ENCODE measurements around a stretch of chr5.

GRCh38 chr5:95884017-95884610, 61.6 kb upstream of the GLRX start:
- RAMPAGE, long total RNA = no peak
- RRBS = no CpG with 5 or more reads among the region's 9 CpGs

DNA sequence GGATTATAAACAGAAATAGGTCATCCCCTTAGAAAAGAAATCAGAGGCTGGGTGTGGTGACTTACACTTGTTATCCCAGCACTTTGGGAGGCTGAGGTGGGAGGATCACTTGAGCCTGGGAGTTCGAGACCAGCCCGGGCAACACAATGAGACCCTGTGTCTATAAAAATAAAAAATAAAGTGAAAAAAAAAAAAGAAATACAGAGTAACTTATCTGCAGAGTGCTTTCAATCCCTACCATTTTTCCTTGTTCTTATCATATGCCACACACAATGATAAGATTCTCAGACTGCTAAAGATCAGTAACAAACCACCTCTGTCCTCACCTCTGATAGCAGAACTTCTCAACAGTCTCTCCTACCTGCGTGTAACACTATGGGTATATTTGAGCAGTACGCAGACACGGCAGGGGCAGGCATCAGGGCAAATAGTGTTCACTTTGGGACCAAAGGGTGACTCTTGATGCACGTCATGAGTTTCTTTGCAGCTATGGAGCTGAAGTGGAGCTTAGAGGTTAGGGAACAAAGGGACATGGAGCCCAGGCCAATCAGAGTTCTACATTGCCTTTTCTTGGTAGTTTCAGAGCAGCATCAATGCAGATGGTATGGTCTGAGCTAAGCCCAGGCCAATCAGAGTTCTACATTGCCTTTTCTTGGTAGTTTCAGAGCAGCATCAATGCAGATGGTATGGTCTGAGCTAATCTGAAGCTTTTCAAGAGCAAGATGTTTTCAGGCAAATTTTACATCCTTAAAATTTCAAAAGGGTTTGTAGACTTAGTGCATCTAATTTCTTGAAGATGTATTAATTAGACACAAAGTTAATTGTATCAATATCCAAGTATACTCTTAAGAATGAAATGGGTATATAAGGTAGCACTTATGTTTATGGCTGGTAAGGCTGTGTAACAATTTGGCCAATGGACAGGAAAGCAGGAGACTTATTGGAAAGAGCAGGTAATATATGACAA, 38.3 kb downstream of the ELL2 start:
- RAMPAGE, long total RNA = no peak
- RRBS = no CpG with 5 or more reads among the region's 6 CpGs

DNA sequence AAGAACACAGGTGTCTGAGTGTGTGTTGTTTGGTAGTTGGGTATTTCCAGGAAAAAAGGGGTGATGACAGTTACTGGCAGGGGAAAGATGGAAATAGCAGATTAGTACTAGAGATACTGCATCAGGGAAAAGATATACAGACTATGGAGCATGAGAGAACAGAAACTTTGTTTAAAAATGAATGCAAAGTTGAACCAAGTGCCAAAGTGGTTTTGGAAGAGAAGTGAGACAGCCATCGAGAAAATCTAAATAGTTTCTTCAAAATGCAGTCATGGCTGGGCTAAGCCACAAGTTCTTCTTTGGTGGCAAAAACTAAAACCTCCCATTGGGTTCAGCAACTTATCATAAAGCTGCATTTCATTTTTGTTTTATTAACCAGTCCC, 33.6 kb downstream of the ELL2 start:
- RAMPAGE, long total RNA = no peak
- RRBS = no CpG with 5 or more reads among the region's 1 CpG

DNA sequence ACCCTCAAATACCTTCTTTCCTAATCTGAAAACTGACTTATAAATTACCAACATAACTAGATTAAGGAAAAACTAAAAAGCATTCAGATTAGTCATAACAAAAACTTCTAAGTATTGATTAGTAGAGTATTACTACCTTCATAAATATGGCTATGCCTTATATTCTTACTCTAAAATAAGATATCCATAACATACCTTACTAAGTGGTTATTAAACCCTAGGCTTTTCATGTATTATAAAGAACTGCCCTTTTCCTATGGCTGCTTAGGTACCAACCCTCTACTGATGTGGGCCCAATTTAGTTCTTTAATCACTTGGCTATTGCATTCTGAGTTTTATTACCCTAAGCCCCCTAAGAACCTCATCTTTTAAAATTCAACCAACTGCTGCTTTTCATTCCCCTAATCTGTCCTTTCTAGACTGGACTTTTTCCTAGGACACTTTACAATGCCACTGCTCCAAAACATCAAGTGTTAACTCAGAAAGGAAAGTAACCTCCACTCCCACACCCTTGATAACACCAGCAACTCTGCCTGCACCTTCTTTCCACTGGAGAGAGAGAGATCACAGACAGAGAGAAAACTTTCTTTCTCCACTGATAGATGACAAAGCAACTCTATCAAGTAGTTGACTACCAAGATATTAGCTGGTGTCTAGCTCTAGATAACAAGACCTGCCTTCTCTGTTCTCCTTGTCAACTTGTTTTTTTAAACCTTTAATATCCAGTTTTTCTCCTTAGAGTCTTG, 27.4 kb downstream of the ELL2 start:
- RAMPAGE, long total RNA = no peak

GRCh38 chr5:95961942-95962607, 424 bp upstream of the ELL2 start:
- RAMPAGE, long total RNA = no peak
- RRBS = no CpG with 5 or more reads among the region's 34 CpGs

- RAMPAGE, long total RNA = no peak
- RRBS = no CpG with 5 or more reads among the region's 3 CpGs
Measured at GRCh38 chr5:96053114-96053869, 91.6 kb upstream of the ELL2 start.

DNA sequence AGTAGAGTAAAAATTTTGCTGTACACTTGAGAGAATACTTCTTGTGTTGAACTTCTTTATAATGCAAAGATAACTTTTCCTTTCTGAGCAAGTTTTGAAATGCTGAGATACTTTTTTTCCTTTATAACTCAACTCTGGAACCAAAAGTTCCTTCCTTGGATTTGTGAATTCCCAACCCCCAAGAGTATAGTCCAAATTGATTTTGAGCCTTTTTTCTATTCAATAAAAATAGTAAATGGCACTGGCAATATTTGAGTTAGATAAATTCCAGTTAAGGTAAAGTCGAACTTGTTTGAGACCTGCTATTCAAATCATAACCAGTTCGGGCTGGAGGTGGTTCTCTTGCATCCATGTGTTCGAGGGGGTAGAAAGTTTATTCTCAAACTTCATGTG, 160.6 kb upstream of the ELL2 start:
- RAMPAGE, long total RNA = no peak
- RRBS = no CpG with 5 or more reads among the region's 3 CpGs

GRCh38 chr5:96332149-96332493, 100.9 kb downstream of the PCSK1 start:
- RAMPAGE, long total RNA = no peak
- RRBS = no CpG with 5 or more reads among the region's 3 CpGs

DNA sequence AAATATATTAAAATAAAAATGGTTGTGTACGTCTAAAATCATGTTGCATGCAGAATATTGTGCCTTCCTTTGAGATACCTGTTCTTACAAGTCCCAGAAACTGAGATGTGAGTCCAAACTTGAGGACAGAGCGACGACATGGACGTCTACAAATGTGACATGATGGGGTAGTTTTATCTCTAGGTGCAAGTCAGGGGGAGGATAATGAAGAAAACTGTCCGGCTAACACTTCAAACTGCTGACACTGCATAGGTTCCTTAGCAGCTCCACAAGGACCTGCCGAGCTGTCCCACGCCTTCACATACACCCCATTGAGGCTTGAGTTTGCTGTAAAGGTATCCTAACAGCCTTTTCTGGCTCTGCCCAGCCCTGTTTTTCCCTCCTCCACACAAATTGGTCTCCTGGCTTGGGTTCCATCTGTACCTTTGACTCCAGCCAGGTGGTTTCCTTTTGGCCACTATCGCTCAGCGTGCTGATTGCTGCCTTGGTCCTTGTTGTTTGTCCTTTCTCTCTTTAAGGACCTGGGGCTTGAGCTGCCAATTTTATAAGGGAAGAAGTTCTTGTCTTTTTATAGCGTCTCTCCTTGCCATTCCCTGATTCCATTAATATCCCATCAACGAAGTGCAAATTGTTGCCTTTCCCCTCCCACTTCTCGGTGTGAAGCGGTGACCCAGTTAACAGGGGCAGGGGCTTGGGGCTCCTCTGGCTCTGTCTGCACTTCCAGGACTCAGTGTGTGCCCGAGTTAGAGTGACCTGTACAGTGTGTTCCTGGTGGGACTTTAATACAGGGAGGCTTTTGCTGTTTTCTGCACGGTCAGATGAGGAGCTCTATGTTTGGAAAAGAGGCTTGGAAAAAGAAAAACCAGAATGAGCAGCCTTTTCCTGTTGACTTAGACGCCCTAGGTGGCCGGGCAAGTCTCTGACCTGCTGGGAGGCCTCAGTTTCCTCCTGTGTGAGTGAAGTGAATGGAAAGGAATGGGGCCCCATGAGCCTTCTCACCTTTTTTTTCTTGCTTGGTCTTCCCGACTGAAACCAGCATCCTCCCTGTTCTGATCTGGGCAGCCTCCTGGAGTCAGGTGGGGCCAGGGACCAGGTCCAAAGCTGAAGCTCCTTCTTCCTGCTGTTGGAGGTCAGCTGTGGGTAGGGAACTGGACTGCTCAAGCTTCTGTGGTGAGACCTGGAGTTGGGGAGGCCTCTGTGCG, 100.2 kb downstream of the PCSK1 start:
- RAMPAGE, long total RNA = no peak
- RRBS = no CpG with 5 or more reads among the region's 19 CpGs

GRCh38 chr5:96714888-96715386, 52.8 kb downstream of the CAST start:
- RAMPAGE, long total RNA = no peak
- RRBS = no CpG with 5 or more reads among the region's 3 CpGs

DNA sequence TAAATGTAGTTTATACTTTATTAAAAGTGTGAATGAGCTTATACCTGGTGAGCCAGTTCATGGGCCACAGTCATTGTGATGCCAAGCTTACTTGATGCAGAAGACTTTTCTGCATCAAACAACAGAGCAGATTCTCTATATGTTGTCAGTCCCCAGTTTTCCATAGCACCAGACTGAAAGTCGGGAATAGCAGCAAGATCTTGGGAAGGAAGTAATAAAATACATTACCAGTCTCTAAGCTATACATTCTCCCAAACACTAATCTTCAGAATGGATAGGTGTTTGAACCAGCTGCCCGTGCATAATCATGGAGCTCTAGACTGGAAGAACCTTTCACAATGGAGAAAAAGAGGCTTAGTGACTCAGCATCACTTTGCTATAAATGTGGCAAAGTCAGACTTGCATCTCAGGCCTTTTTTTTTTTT, 14.0 kb downstream of the ERAP1 start:
- RAMPAGE, long total RNA = no peak
- RRBS = no CpG with 5 or more reads among the region's 2 CpGs

DNA sequence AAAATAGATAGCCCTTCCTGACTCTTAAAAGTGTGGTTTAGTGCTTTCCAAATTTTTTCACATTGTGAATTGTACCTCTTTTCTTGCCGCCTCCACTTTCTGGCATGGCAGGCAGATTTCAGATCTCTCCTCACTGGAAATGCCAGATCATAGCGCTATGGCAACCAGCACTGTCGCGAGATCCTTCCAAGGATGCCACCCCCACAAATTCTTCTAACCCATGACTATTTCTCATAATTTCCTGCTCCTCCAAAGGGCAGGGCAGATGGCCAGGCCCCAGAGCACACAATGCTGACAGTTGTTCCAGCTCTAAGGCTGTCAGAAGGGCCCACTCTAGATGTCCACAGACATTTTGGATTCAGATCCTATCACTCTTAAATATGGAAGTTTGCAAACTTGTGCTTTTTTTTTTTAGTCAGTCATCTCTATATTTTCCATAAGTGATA, 446.2 kb upstream of the RIOK2 start:
- RAMPAGE, long total RNA = no peak
- RRBS = no CpG with 5 or more reads among the region's 4 CpGs

DNA sequence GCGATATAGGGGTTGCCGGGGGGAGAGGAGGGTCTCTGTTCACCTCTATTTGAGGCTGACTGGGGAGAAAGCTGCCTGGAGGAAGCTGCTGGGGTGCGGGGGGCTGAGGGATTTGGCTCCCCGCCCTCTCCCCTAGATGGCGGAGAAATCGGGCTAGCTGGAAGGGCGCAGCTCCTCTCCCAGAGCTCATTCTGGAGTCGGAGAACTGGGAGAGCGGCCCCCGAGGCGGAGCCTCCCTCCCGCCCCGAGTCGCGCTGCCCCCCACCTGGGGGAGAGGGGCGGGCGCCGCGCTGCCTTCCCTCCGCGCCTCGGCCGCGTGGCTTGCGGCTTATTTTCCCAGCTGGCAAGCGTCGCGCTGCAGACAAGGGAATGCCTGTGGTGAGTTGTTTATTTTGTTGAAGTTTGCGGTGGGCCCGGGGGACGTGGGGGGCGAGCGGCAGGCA, 4.2 kb upstream of the RGMB start:
- RAMPAGE, long total RNA = no peak
- RRBS = no CpG with 5 or more reads among the region's 33 CpGs

DNA sequence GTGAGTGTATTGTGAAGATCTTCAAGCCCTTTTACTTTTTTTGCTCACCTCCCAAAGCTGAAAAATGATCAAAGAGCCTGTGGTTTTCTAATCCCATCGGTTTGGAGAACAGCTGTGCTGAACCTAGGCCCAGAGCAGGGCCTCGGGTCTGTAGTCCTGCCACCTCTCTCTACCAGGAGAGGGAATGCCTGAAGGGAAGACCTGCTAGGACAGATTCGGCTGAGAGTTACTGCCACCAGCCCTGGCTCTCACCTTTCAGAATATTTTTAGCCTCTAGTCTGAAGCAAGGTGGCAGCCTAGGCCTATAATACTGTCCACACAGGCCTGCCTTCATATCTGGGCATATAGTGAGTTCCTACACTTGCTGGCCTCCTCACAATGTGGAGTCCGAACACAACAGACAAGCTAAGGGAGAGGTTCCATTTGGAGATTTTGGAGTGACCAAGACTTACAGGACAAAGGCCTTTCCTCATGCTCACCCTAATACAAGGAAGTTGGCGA, 13.8 kb downstream of the RGMB start:
- RAMPAGE, long total RNA = no peak
- RRBS = no CpG with 5 or more reads among the region's 5 CpGs

GRCh38 chr5:98881757-98882602, 46.8 kb downstream of the CHD1 start:
- RAMPAGE, long total RNA = no peak
- RRBS = no CpG with 5 or more reads among the region's 4 CpGs

- RAMPAGE, long total RNA = no peak
- RRBS = no CpG with 5 or more reads among the region's 11 CpGs
Measured at GRCh38 chr5:98933106-98934330, 4.7 kb upstream of the CHD1 start.

GRCh38 chr5:99032927-99033558, 104.2 kb upstream of the CHD1 start:
- RAMPAGE, long total RNA = no peak
- RRBS = no CpG with 5 or more reads among the region's 4 CpGs

GRCh38 chr5:100108899-100109188, 426.3 kb upstream of the FAM174A start:
- RAMPAGE, long total RNA = no peak
- RRBS = no CpG with 5 or more reads among the region's 3 CpGs

DNA sequence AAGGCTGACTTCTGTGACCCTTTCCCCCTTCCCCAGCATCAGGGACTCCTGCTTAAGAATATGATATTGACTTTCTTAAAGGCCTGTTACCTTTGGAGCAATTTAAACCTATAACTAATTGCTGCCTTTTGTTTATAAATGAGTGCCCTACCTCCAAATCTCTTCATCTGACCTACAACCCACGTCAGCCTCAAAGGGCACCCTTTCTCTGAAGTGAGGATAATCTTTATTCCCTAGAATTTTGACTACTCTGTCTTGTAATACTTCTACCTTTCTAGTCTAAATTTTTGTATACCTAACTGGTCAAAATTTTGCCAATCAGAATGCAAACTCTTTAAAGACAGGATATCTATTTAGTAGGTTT, 837 bp downstream of the FAM174A start:
- RAMPAGE, long total RNA = no peak
- RRBS = no CpG with 5 or more reads among the region's 1 CpG

- RAMPAGE, long total RNA = no peak
- RRBS = no CpG with 5 or more reads among the region's 6 CpGs
Measured at GRCh38 chr5:101897770-101898405, 398.2 kb downstream of the SLCO4C1 start.

All from cardiac muscle cell (in vitro differentiated cells and primary cell).